M059J (cell line): ENCODE measurements around the gene SEPHS1.

GRCh38 chr10:12706311-12706995 lies 295.1 kb downstream of the CCDC3 start:
- RAMPAGE, long total RNA, result no peak

- RAMPAGE, long total RNA, result no peak
Measured at GRCh38 chr10:12793633-12794123, 207.8 kb downstream of the CCDC3 start.

DNA sequence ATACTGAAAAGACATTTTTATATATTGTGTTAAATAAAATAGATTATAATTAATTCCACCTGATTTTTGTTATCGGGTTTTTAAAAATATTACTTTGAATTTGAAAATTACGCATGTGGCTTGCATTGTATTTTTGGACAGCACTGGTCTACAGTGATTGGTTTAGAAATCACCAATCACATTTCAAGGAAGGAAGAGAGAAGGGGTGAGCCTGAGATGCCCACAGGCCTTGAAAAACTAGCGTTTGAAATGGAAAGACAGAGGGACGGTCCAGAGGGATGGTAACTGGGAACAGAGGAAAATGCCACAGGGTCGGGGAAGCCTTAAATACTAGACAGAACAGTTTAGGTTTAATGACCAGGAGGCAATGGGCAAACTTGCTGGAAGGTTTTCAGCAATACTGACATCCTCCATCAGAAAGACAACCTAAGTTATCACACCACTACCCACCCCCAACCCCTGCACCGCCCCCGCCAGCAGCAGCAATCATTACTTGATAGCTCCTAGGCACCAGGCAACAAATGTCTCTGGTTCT lies 7.0 kb downstream of the SEPHS1 start:
- RAMPAGE, long total RNA, result no peak

GRCh38 chr10:13347925-13348692 lies at the start of gene SEPHS1:
Gene SEPHS1, minus strand, starts transcription at chr10:13348293.
- RAMPAGE, long total RNA, result no peak

- RAMPAGE, long total RNA, result no peak
Measured at GRCh38 chr10:13631414-13631931, 44.7 kb downstream of the PRPF18 start.

DNA sequence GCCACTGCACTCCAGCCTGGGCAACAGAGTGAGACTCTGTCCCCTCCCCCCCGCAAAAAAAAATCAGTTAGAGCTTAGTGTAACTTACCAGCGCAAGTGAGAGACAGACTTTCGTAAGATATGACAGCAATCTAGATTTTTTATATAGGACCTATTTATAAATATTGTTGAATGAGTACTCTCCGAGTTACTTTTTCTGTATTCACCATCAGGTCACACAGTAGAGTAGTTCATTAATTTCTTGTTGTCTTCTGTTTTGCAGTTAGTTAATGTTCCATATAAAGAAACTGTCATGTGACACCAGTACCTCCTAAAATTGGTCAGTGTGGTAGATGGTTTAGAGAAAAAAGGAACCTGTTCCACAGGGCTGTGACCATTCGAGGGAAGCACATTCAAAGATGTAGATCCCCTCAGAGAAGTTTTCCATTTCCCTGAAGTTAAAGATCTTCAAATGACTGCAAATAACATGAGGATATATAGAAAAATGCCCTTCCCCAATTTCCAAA lies 45.6 kb downstream of the PRPF18 start:
- RAMPAGE, long total RNA, result no peak

GRCh38 chr10:13646069-13646931 lies 59.5 kb downstream of the PRPF18 start:
- RAMPAGE, long total RNA, result no peak

GRCh38 chr10:13648520-13648898 lies 61.7 kb downstream of the PRPF18 start:
- RAMPAGE, long total RNA, result no peak

GRCh38 chr10:13679660-13680101 lies 92.9 kb downstream of the PRPF18 start:
- RAMPAGE, long total RNA, result no peak

DNA sequence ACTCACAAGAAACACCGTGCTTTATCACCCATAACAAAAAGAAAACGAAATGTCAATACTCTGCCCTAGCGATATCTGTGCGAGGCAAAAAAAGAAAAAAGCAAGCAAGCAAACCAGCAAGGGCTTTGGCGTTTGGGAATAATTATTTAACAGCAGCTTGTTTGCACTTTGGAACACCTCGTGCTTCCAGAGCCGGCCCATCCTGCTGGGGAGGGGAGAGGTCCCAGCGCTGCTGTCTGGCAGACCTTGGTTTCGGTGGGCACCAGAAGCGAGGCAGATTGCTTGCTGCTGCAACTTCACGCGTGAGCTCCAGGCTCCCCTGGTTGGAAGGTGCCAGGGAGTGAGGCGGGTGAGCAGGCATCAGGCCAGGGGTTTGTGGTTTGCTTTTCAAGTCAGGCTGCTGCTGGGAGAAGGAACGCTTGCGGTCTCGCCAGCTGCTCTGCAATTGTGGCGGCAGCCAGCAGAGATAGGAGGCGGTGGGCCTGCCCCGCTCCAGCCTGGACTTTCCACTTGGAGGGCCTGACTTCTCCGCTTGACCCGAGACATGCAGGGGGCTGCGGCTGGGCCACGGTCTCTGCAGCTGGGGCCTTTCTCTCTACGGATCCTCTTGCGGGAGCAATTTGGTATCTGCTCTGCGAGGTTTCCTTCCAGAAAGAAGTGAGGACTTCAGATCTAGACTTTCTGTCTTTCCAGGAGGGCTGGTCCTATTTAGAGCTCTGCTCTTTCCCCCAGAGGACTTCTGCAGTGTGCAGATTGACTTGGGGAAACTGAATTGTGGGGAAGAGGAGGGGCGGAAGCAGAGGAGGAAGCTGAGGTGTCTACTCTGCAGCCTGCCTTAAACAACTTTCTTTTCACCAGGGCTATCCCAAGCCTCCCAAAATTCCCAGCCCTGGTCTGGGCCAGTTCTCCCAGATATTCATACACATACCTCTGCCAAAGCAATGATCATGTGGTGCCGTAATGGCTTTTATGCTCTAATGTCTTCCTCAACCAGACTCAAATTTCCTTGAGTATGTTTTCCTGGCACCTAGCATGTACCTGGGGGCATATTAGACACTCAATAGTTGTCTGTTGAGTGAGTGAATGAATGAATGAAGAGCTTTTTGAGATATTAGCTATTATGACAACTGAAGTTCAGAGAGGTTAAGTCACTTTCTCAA lies 131.5 kb downstream of the PRPF18 start:
- RAMPAGE, long total RNA, result no peak

GRCh38 chr10:13857359-13857920 lies 270.7 kb downstream of the PRPF18 start:
- RAMPAGE, long total RNA, result no peak

GRCh38 chr10:13975053-13975958 lies 355.4 kb downstream of the FRMD4A start:
- RAMPAGE, long total RNA, result no peak

DNA sequence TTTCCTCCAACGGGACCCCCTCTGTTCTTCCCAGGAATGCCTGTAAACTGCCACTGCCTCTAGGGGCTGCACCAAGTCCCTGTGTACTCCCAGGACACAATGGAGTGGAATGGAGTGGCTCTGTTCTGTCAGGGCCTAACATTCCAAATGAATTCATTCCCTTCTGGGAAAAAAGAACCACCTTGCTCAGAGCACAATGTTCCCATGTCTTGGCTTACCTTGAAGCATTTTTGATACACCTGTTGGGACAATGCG lies 339.4 kb downstream of the FRMD4A start:
- RAMPAGE, long total RNA, result no peak

GRCh38 chr10:14074272-14074565 lies 256.5 kb downstream of the FRMD4A start:
- RAMPAGE, long total RNA, result no peak

DNA sequence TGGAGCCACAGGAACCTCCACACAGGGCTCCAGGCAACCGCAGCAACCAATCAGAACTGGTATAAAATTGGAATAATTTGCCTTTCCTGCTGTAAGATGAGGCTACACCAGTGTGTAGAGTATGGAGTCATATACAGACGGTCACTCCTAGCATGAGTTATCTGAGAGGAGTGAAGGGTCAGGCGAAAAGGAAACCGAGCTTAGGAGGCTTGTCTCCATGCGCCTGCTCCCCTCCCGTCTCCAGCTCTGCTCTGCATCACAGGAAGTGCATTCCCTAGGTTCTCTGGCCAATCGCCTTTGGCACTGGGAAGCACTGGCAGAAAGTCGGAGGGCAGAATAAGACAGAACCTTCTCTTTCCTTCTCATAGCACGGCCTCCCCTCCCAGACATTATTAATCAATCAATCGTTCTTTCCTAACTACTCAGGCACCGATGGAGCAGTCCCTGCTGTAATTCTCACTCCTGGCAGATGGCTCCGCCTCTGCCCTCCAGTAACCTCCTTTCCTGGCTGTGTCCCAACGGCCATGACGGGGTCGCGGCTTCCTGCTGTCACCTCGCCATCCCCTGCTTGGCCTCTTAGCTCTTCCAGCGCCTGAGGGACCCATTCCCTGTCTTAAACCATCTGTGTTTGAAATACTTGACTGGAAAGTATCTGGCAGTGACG lies 177.1 kb downstream of the FRMD4A start:
- RAMPAGE, long total RNA, result no peak

DNA sequence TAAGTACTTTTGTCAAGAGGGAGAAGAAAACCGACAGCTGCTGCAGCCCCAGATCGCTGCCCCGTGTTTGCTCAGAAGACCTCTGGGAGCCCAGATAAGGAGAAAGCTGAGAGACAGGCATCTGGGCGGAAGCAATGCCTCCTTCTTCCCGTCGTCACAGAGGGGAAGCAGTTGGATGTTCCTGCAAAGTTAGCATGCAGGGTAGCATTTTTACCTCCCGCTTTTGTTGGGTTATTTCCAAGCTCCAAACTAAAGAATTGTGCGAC lies 149.5 kb downstream of the FRMD4A start:
- RAMPAGE, long total RNA, result no peak

GRCh38 chr10:14185415-14186032 lies 145.2 kb downstream of the FRMD4A start:
- RAMPAGE, long total RNA, result no peak

- RAMPAGE, long total RNA, result no peak
Measured at GRCh38 chr10:14528168-14528916, 197.6 kb upstream of the FRMD4A start.

- RAMPAGE, long total RNA, result no peak
Measured at GRCh38 chr10:14533956-14534624, 203.4 kb upstream of the FRMD4A start.

GRCh38 chr10:14552083-14552646 lies 221.4 kb upstream of the FRMD4A start:
- RAMPAGE, long total RNA, result no peak